Mesenchymal stem cell of Wharton's jelly (primary cell): ENCODE measurements around the genes CHST6, CHST5, CNTNAP4, MON1B and MAF.

DNA sequence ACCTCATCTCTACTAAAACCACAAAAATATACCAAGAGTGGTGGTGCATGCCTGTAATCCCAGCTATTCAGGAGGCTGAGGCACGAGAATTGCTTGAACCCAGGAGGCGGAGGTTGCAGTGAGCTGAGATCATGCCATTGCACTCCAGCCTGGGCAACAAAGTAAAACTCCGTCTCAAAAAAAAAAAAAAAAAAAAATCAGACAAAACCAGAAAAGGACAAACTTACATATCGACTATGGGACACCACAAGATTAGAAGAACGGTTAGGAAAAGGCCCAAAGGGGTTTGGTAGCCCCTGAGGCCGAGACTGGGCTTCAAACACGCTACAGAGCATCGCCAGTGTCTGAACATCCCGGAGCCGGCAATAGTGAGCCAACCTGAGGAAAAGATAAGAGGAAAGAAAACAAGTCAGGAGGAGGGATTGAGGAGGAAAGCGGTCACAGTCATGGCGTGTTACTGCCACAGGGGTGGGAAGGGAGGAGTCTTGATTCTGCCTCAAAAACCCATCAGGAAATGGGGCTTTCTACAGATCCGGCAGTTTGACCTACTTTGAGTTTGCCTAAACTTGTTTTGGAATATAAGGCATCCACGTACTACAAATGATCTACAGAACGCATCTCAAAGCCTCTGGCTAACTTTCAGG lies 96.9 kb downstream of the WDR59 start:
- CAGE, long polyA plus RNA: no peak

DNA sequence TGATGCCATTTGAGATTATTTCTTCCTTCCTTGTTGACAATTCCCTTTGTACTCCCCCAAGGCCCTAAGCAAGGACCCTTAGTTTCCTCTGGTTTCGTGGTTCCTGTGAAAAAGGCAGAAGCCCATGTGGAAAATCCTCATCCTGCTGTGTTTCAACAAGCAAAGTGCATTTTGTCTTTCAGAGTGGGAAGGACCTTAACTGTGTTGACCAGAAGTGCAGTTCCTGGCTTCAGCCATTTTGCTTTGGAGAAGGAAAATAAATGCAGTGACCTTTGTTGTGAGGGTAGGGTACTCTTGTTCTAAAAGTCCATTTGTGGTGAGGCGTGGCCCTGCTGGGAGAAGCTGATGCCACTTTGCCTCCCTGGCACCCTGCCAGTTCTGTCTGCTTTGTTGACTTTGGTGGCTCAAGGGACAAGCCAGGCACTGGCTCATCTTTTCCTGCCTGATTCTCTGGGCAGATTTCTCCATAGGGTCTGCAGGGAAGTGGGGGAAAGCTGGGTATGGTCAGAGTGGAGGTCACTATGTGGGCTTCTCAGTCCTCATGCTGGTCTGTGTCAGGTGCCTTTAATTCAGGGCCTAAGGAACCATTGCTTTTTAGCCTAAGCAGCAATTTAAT lies 55.3 kb downstream of the ZNRF1 start:
- CAGE, long polyA plus RNA: no peak

DNA sequence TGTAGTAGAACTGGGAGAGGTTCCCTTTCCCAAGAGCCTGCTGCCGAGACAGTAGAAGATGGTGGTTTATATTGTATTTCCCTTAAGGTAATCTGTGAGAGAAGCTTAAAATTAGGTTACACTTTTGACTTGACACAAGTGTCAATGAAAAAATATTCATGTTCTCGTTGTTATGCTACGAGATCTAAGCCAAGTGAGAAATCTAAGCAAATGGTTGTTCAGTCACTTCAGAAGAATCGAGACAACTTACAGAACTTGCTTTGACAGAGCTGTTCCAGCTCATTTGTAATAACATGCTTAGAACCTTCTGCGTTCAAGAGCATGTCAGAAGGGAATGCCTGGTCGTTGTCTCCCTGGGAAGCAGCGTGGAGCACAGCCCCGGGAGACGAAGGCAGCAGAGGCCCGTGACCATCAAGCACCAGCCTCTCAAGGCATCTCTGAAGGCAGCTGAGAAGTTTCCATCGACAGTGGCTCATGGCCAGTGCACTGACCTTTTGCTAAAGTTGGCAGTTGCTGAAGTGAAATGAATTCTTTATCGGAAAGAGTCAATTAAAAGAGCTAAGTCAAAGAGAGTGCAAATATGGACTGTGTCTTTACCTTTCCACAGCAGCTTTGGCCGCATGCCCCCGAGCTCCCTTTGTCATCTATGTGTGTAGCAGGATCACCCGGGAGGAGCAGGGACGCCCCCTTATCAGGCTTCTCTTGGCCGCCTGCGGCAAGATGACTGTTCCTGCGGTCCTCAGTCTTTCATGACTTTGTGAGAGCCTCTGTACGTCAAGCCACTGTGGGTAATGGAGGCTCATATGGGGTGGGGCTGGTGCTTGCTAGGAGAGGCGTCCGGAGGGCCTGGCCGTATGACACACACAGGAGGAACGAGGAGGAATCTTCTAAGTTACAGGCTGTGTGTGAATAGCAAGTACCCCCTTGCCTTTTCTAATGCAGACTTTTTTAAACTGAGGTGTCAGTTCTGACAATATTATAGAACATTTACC lies 54.4 kb downstream of the LDHD start:
- CAGE, long polyA plus RNA: no peak

DNA sequence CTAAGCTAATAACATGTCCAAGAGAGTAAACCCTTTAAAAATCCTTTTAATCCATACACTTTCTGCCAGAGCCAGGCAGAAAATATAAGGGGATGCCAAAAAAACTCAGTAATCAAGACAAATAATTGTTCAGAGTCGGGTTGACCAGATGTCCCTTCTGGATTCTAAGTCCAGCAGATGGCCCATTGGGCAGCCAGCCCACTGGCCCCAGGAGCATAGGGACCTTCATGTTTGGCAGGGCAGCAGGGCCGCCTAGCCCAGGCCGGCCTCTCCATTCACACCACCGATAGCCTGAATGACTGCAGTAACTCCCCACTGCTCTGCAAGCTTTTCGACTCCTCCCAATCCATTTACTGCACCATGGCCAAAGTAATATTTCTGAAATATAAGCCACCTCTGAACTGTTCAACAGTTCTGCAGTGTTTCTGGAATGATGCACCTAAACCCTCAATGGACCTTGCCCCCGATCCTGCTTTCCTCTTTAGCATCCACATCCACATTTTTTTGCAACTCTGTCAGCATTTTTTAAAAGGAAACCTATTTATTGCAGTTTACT lies 46.5 kb downstream of the LDHD start:
- CAGE, long polyA plus RNA: no peak

- CAGE, long polyA plus RNA: no peak
Observed at GRCh38 chr16:75105450-75106065, 11.0 kb downstream of the LDHD start.

DNA sequence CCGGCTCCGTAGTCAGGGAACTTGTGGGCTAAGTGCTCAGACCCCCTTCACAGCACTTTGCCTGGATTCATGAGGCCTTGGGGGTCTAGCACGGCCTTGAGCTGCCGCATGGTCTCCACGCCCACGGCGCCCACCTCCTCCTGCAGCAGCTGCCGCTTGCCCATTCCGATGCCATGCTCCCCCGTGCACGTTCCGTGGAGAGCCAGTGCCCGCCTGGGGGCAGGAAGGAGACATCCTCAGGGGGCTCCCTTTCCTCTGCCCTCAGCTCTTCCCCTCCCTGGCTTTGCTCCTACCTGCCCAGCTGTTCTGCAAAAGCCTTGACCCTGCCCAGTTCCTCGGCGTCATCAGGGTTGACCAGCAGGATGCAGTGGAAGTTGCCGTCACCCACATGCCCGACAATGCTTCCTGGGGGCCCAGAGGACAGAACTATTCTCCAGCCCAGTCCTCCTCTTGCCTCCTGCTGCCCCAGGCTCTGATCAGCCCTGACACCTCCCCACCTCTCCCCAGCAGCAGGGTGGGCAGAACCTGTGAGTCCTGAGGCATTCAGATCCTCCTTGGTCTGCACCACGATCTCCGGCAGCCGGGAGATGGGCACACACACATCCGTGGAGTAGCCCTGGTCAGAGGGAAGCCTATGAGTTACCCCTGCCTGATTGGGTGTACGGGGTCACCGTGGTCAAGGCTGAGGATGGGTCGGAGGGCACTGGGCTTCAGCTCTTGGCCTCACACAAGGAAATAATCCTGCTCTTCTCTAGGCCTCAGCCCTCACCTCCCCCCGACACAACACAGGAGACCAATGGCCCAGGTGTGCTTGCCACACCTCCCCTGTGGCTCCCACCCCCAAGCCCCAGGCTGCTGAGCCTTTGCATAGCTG lies 4.0 kb downstream of the LDHD start:
- CAGE, long polyA plus RNA: no peak

GRCh38 chr16:75222180-75222918 lies 3.6 kb downstream of the CTRB1 start:
- CAGE, long polyA plus RNA: no peak

GRCh38 chr16:75377908-75378776 lies 55.2 kb downstream of the CFDP1 start:
- CAGE, long polyA plus RNA: no peak

DNA sequence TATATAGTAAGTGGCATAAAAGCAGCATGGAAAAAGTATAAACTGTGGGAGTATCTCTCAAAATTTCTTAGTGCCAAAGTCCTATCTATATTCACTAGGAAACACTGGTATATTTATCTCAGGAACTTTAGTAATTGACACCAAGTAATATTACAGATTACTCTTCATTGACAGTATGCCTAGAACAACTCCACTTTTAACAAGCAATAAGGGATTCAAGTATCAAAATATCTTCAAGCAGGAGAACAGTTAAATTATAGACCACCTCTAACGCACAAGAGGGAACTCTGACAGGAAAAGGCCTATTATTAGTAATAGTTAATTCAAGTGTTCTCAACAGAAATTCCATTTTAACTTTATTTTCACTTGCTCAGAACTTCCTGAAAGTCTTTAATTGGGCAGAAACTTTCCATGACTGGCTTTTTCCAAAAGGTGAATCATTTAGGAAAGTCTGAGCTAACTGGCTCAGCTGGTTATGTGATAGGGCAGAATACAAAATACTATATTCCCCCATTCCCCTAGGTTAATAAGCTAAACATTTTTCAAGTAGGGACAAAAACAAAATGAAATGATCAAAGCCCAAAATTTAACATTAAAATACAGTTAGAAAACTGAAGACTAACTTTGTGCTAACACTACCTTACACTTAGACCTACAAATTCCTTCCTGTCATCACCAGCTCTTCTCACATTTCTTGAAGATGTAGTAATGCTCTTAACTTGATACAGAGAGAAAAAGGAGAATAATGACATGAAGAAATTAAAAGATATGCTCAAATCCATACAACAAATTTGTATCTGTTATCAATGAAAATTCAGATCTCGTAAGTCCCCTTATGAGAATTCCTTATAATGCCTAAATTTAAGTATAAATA lies 31.1 kb downstream of the CFDP1 start:
- CAGE, long polyA plus RNA: no peak

DNA sequence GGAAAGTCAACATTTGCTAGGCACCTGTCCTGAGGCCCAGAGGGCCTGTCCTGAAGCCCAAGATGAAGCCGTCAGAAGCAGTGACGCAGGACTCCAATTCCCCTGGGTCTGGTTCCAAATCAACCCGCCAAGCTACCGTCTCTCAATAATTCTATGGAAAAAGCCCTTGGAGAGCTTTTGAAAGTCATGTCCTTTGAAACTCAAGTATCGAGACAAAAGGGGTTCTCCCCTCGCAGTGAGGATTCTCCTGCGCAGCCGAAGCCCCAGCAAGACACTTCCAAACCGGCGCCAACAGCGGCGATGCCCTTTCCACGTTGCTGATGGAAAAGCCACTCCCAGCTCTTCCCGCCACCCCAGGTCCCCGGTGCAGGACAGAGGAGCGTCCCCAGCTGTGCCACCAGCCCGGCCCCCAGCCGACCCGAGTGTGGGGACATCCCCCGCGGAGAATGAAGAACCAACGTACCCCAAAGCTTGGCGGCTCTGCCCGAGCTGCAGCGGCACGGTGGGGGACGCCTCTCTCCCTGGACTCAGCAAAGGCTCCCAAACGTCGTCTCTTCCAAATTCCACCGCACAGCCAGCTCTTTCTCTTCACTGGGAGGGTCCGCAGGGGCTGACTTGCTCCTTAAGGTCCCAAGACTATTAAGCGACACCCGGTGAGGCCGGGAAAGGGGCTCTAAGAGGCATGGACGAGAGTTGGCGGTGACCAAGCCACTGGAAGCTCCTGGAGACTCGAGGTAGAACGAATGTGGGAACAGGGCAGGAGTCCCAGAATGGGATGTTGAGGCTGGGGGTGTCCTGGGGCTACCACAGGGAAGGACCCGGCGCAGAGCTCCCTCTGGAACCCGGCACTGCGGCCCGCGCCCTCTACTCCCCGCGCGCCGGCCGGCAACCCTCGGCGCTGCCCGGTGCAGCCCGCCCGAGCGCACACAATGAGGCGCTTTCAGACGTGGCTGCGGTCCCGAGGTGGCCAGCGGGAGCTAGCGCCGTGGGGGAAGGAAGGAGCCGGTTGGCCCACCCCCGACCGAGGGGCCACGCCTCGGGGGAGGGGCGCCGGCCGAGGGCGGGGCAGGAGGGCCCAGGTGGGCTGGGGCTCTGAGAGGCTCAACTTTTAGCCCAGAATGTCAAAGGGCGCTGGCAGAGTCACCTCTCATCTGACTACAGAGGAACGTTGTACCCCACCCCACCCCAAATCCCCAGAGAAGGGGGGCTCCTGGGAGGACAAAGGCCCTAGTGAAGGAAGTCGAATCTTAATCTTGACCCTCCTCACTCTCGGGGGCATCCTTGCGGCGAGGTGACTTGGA lies at the start of gene CHST6:
TSS of gene CHST6 (minus strand) at position 965 of the 1,301 bp plus-strand sequence.
- CAGE, long polyA plus RNA: no peak

- CAGE, long polyA plus RNA: no peak
Observed at GRCh38 chr16:75535971-75536358, at the start of gene CHST5. CHST5 (minus strand) TSS chr16:75536108.

GRCh38 chr16:75653814-75654783 lies 6.5 kb downstream of the TERF2IP start:
- CAGE, long polyA plus RNA: no peak

- CAGE, long polyA plus RNA: no peak
Observed at GRCh38 chr16:76277190-76277686, at the start of gene CNTNAP4. CNTNAP4 (plus strand) TSS chr16:76277401.

DNA sequence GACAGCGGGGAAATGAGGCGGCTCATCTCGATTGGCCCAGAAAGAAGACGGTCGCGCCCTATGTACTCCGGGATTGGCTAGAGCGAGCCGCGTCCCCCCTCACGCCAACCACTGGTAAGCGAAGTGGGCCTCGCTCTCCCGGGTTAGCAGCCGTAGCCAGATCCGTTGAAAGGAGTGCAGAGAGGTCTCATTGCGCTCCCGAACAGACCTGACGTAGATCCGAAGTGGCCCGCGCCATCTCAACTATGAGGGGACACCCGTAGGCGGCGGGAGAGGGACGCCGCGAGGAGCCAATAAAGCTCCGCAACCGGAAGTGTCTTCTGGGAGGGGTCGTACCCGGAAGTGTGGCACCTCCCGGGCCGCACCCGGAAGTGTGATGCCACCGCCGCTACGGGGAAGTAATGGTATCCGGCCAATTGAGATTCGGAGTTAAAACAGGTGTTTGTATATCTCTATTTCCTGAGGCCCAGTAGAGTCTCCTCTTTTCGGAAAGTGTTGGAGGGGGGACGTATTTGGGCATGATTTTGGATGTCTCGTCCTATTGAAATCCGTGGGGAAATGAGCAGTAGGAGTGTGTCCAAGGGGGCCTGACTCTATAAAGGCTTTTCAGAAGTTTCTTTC lies at the start of gene MON1B:
TSS of gene MON1B (plus strand) at position 370 of the 621 bp plus-strand sequence.
- CAGE, long polyA plus RNA: no peak

DNA sequence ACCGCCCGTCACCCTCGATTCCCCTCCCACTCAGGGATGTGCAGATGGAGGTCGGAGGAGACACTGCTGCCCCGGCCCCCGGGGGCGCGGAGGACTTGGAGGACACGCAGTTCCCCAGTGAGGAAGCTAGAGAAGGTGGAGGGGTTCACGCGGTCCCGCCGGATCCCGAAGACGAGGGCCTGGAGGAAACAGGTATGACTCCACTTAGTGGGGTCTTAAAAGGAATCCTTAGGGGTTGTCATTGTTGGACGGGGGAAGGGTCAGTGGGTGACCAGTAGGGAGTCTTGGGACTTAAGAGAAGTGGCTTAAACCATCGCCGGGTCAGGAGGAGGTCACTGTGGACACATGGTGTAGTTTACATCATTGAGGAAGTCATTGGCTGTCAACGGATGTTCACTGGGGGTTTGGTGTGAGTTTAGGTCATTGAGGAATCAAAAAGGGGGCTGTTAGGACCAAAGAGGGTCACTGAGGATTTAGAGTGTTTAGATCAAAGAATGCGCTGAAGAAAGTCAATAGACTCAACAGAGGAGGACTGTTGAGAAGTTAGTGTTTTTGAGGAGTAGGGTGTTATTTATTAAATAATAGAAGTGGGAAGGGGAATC lies 553 bp downstream of the MON1B start:
- CAGE, long polyA plus RNA: no peak

- CAGE, long polyA plus RNA: no peak
Observed at GRCh38 chr16:77870318-77870801, 82.0 kb downstream of the VAT1L start.

DNA sequence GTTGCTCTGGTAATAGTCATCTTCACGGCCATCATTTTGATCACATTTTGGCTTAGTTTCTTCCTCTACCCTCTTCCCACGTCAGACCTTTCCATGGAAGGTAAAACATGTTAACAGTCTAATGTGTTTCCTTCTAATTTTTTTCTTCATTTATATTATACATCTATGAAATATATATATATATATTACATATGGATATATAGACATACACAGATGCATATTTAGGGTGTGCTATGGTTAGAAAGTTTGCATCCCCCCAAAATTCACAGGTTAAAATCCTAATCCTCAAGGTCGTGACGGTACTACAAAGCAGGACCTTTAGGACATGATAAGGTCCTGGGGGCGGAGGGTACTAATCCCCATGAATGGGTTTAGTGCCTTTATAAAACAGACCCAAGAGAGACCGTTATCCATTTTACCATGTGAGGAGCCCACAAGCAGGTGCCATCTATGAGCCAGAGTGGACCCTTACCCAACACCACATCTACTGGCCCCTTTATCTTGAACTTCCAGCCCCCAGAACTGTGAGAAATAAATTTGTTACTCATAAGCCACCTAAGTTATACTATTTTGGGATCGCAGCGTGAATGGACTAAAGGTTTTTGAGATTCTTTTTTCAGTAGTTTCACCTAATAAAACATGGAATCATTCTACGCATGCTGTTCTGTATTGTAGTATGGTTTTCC lies 420.0 kb downstream of the WWOX start:
- CAGE, long polyA plus RNA: no peak

DNA sequence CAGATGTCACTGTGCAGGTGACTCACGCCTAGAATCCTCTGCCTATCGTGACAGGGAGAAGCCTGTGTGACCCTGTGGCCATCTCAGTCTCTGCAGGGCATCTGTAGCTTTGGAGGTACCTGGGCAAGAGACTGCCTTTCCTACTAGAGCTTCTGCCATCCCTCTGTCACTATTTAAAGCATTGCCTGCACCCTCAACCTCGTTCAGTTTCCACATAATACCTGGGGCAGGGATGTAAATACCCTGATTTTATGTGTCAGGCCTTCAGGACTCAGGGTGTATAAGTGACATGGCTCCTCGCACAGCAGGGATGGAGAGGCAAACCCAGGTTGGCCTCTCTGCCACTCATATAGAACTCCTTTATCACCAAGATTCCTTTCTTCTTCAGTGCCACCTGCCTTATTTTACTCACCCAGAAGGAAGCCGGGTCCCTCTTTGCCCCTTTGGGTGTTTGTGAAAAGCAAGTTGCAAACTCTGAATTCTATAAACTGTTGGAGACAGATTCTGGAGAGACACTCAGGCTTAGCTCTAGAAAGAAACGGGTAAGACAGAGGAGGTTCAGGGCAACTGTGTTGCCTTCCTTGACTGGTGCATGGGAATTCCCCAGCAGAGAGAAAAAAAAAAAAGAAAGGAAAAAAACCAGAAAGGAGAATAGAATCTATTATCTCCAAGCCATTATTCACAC lies 501.5 kb downstream of the WWOX start:
- CAGE, long polyA plus RNA: no peak

GRCh38 chr16:79598271-79598698 lies 2.3 kb downstream of the MAF start:
- CAGE, long polyA plus RNA: no peak

DNA sequence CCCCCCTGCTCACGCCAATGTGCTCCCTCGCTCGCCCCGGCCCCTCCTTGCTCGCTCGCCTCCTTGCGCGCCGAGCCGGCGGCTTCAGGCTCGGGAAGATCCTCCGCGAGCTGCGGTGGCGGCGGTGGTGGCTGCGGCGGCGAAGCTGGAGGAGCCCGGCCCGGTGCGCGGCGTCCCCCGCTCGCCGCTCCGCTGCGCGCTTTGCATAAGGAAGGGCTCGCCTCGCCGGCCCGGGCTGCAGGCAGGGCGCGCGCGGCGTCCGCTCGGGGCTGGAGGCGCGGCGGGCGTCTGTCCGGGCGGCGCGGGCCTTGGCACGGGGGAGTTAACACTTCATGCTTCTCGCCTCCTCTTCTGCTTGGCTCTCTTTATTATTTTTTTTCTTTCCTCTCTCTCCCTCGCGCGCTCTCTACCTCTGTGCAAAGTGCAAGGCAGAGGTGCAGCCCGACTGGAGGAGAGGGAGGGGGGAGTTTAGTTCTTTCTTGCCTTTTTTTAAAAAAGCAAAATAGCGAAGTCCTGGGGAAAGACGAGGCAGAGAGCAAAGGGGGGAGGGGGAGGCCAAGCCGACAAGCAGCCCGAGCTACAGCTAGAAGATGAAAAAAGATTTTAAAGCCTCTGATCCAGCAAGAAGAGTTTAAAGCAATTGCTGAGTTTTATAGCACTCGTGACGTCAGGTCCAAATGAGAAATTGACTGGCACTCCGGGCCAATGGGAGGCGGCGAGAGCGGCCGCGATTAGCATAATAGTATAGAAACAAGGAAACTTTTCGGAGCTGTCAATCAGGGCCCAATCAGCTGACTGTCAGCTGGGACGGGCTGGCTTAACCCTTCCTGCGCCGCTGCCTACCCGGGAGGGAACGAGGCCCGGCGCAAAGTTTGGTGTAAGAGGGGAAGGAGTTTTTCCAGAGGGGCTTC lies at the start of gene MAF:
TSS of gene MAF (minus strand) at position 625 of the 911 bp plus-strand sequence.
- CAGE, long polyA plus RNA: no peak